NALM6 (cell line): ENCODE measurements around the gene SGPL1.

DNA sequence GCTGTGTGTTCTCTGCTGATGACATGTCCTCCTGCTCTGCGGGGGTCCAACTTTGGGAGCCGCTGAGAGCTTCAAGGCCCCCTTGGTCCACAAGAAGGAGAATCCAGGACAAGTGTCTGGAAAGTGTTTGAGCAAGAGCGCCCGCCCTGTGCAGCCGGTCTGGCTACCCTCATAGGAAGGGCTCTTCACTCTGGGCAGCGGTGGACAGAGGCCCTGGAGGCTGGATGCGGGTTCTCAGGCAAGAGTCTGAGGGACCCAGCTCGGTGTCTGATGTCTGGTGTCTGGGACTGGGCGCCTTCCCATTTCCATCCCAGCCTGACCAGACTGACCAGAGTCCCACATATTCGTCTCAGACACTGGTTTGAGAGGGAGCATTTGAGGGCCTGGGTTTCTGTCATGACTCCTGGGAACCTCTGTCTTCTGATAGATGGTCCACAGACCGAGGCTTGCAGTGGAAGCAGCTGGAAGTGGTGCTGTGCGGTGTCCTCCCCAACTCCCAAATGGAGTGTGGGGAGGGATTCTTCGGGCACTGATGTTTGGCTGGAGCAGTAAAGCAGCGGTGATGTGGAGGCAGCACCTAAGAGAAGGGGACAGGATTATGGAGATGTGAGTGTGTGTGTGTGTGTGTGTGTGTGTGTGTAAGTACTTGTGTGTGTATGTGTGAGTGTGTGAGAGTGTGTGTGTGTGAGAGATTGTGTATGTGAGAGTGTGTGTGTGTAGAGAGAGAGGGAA lies 19.6 kb downstream of the HK1 start:
- PRO-cap, result no peak

- PRO-cap, result no peak
These were observed 40.1 kb downstream of the HK1 start for GRCh38 chr10:69358753-69359208.

GRCh38 chr10:69362138-69363554 lies 44.0 kb downstream of the HK1 start:
- PRO-cap, result no peak

- PRO-cap, result no peak
These were observed 7.5 kb downstream of the TACR2 start for GRCh38 chr10:69409214-69409529.

- PRO-cap, result no peak
These were observed 2.6 kb downstream of the TSPAN15 start for GRCh38 chr10:69453822-69454332.

DNA sequence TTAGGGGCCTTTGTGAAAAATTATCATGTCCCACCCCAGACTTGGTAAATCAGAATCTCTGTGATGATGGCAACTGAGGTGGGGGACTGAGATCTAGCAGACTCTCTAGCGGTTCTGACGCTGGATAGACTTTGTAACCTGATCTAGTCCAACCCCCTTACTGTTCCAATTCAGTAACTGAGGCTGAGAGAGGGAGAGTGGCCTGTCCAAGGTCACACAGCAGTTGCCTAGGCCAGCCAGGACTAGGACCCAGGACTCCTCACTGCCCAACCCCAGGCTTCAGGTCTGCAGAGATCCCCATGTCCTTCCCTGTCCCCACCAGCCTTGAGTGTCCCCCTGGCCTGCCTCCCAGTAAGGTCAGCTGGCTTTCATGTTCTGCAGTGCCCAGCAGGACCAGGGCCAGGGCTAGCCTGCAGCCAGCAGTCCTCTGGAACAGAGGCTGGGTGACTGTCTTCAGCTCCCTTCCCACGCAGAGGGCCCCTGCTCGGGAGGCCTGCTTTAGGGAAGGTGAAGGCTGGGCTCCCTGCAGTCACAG lies 71.6 kb upstream of the COL13A1 start:
- PRO-cap, result no peak

DNA sequence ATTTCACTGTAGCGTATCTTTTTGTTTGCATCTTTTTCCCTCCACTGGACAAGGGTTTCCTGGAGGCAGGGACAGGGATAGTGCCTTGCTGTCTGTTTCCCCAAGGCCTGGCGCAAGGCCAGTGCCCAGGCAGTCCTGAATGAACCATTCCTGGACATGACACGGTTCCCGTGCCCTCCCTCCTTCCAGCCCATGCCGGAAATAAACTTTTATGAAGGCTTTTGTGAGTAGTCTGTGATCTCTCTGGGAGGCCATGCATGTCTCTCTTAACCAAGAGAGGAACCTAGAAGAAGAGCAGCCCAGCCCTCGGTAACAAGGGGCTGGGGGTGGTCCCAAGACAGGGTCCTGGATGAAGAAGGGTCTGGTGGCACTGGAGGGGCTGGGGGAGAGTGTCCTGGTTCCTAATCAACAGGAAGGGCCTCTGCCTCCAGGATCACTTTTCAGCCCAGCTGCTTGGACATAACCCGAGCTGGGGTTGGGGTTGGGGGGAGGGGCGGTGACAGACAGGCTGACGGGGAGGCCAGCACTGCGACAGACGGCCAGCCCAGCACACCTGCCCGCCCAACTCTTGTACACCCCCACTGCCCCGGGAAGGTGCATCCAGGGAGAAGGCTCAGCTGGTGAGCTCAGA lies 44.3 kb downstream of the COL13A1 start:
- PRO-cap, result no peak

DNA sequence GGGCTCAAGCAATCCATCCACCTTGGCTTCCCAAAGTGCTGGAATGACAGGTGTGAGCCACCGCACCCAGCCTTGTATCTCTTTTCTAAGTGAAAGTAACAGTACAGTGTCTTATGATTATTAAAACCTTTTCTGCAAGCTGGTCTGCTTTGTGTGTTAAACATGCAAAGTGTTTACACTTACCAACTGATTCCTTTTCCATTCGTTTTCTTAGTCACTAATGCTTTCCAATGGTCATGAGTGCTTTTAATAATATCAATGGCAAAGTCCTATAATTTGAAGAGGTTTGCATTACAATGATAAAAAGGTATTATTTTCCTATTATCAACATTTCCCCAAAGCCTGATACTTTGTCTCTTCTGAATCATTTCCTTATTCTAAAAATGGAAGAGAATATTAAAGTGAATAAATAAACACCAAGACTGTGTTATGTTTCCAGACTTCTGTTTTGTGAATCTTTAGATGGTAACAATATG lies 24.2 kb downstream of the PPA1 start:
- PRO-cap, result no peak

- PRO-cap, result no peak
These were observed 20.9 kb upstream of the PPA1 start for GRCh38 chr10:70254061-70254660.

- PRO-cap, result no peak
These were observed 21.9 kb upstream of the PPA1 start for GRCh38 chr10:70255188-70255536.

GRCh38 chr10:70255537-70256296 lies 22.5 kb upstream of the PPA1 start:
- PRO-cap, result no peak

- PRO-cap, result no peak
These were observed 41.4 kb upstream of the NPFFR1 start for GRCh38 chr10:70325053-70325733.

- PRO-cap, result no peak
These were observed 27.0 kb downstream of the LRRC20 start for GRCh38 chr10:70355376-70355866.

DNA sequence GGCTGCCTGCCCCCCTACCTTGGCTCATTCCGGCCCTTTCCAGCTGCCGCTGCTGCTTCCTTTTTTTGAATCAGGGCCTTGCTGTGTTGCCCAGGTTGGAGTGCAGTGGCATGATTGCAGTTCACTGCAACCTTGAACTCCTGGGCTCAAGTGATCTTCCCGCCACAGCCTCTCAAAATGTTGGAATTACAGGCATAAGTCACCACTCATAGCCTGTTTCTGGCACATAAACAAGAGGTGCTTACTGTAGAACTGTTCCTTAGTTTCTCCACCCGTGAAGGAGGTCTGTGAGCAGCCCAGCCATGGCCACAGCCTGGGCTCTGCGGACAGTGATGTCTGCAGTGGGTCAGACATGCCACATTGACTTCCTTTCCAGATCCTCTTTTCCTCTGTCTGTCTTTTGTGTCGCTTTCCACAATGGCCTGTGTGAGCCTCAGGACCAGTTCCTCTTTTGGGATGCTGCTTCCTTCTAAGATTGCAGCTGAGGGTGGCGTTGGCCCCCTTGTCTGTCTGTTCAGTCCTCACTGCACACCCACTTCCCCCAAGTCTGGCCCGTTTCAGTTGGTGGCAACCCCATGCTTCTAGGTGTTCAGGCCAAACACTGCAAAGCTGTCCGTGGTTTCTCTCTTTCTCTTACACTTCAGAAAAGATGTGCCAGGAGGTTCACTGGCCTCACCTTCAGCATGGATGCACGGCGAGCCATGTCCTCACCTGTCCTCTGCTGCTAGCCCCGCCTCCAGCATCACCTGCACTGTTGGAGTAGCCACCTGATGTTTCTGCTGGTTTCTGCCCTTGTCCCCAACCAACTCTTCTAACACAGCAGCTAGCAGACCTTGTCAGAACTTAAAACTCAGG lies 14.7 kb downstream of the PALD1 start:
- PRO-cap, result no peak

DNA sequence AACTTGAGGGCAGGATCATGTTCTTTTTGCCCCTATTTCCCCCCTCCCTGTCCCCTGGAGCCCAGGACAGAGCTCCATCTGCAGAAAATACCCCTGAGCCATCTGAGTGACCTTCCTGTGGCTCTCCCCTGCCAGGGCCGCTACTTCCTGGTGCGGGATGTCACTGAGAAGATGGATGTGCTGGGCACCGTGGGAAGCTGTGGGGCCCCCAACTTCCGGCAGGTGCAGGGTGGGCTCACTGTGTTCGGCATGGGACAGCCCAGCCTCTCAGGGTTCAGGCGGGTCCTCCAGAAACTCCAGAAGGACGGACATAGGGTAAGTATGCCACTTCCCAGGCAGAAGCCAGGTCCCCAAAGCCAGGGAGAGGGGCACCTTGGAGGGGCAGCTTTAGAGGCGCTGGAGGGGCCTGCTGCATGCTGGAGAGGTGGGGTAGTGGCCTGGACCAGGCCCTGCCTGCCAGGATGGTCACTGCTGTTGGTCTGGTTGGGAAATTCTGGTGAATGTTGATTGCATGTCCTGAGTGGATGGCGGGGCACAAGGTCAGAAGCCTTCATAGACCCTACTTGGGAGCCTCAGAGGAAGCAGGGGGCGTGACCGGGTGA lies 51.3 kb downstream of the PALD1 start:
- PRO-cap, result no peak

DNA sequence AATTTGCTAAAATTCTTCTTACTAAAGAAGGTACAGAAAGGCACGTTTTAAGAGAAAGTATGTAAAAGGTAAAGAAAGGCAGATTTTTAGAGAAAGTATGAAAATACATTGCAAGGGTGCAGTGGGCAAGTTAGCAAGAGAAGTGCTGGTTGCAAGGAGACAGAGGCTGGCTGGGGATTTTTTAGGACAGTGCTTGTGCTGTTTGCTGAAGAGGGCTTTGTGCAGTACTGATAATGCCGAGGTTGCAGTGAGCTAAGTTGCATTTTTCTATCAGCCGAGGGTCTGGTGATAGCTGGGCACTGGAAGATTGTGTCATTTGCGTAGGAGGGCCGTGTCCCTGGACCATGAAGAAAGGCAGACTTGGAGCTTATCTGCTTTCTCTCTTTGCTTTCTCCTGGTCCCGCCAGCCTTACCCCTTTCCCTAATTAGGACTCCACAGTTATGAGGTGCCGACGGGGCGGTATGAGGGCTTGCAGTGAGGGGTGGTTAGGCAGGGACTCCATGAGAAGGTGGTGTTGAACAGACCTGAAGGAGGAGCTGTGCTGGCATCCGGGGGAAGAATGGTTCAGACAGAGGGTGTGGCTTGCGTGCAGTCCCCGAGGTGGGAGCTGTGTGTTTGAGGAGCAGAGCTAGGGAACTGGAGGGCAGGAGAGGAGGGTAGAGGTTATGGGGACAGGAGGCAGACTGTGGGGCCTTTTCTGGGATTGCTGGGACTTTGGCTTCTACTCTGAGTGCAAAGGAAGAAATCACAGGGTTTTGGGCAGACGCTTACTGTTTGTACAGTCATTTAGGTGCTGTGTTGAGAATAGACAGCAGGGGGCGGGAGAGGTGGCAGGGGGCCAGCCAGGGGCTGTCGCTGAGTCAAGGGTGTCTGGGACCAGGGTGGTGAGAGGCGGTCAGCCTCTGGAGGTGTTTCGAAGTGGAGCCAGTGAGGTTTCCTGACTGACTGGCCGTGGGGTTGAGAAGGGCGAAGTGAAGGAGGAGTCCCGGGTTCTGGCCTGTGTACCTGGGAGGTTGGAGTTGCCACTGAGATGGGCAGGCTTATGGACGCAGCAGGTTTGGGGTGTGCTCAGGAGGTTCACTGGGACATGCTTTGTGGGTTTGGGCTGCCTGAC lies 43.5 kb downstream of the PRF1 start:
- PRO-cap, result no peak

GRCh38 chr10:70576000-70576769 lies 26.4 kb downstream of the PRF1 start:
- PRO-cap, result unidirectional peak, plus-strand start at chr10:70576063; unidirectional peak, plus-strand start at chr10:70576282

- PRO-cap, result no peak
These were observed 931 bp upstream of the PRF1 start for GRCh38 chr10:70603182-70604161.

- PRO-cap, result no peak
These were observed 55.3 kb downstream of the TBATA start for GRCh38 chr10:70729826-70730267.

- PRO-cap, result bidirectional peak, plus-strand start at chr10:70815914, minus-strand start at chr10:70815815
These were observed at the start of gene SGPL1 for GRCh38 chr10:70815554-70816161. TSS of gene SGPL1 (plus strand) at chr10:70815948.